ENCODE results near the gene SNX9.

DNA sequence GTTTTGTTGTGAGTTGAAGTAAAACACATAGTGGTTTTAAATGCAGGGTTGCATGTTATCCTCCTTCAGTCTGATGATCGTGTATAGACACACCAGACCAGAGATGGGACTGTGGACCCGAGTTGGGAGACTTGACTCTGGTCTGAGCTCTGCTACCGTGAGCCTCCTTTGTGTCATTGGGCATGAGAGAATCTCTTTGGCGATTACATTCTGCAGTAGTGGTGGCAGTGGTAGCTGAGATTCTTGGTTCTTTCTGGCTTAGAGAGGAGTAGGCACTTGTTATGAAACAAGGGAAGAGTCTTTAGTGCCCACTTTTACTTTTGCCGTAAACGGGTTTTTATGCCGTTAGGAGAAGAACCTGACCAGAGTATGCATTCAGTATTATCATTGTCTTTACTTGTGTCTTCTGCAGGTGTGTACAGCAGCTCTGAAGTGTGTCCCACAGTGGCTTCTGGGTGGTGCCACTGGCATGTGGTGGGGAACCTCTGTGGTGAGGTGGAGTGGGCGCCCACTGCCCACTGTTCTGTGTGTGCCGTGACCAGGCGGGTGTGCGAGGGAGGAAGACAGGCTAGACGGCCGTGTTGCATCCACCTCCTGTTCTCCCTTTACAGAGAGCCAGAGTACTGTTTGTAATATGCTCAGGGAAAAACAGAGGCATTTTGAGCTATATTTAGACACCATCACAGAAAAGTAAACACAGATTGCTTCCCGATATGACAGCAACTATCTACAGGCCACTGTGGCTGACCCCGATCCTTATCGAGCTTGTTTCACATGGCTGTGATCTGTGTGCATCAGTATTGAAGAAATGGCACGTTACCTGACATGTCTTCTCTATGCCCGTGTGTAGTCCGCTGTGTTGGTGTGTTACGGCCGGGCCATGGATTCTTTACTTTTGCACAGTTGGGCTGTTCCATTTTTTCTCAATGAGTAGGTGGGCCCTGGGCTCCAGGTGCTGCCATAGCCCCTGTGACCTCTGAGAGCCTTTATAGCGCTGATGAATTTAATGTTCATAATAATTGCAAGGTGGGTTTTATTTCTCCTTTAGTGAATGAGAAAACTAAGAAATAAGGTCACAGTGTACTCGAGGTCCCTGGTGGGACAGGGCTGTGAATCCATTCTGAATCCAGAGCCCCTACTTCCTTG lies 45.5 kb downstream of the ARID1B start:
- PRO-cap, 5 experiments: peak in 4 of 5 experiments; most common minus-strand start position 607 of the sequence (in 3)
- RAMPAGE, long total RNA, 2 experiments: no peak in any of the 2 experiments
- RRBS: no CpG with 5 or more reads among the region's 23 CpGs

- PRO-cap, 5 experiments: no peak in any of the 5 experiments
- RAMPAGE, long total RNA, 2 experiments: no peak in any of the 2 experiments
- RRBS: no CpG with 5 or more reads among the region's 8 CpGs
Measured at GRCh38 chr6:157029818-157030502, 252.8 kb downstream of the ARID1B start.

DNA sequence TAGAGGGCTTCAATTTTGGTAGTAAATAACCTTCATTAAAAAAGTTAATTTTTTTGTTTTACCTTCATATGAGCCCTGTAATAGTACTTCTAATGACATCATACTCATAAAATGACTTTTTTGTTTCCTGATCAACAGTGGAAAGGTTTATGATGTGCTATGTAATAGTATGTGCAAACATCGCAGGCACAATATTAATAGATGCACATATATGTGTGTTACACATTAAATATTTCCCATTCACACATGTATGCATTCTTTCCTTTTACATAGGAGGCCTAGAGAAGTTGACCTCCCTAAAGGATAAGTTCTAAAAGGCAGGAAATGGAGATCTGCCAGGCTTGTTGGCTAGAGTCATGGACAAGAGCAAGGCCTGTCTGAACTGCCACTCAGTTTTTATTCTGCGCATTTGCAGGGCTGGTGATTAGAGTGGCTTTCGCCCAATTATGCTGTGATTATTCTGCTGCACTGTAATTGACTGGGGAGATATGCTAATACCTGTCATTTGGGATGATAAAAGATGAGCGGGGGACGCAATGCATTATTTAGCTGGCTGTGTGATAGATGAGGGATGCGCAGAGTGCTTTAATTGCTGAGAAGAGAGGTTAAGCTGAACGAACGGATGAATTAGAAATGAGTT lies 272.6 kb downstream of the TMEM242 start:
- PRO-cap, 5 experiments: no peak in any of the 5 experiments
- RAMPAGE, long total RNA, 2 experiments: no peak in any of the 2 experiments
- RRBS: no CpG with 5 or more reads among the region's 8 CpGs

DNA sequence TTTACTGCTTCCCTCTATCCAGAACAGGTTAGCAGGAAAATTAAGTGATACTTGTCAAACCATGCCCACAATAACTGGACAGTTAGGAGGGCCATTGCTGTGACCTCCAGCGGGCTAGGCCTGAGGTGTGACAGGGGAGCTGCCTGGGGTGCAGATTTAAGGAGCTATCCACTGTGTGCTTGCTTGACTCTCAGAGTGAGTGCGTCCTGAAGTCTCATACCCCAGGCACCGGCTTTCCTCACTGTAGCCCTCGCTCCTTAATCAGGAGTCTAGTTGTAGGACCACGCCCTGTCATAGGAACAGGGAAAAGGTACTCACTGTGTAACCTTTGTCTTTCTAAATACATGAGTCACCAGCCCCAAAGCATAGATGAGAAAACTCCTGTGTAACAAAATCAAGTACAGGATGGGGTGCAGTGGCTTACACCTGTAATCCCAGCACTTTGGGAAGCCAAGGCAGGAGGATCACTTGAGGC lies 141.7 kb downstream of the TMEM242 start:
- PRO-cap, 5 experiments: no peak in any of the 5 experiments
- RAMPAGE, long total RNA, 2 experiments: no peak in any of the 2 experiments
- RRBS: no CpG with 5 or more reads among the region's 5 CpGs

GRCh38 chr6:157244074-157244607 lies 79.2 kb downstream of the TMEM242 start:
- PRO-cap, 5 experiments: no peak in any of the 5 experiments
- RAMPAGE, long total RNA, 2 experiments: no peak in any of the 2 experiments
- RRBS: no CpG with 5 or more reads among the region's 4 CpGs

DNA sequence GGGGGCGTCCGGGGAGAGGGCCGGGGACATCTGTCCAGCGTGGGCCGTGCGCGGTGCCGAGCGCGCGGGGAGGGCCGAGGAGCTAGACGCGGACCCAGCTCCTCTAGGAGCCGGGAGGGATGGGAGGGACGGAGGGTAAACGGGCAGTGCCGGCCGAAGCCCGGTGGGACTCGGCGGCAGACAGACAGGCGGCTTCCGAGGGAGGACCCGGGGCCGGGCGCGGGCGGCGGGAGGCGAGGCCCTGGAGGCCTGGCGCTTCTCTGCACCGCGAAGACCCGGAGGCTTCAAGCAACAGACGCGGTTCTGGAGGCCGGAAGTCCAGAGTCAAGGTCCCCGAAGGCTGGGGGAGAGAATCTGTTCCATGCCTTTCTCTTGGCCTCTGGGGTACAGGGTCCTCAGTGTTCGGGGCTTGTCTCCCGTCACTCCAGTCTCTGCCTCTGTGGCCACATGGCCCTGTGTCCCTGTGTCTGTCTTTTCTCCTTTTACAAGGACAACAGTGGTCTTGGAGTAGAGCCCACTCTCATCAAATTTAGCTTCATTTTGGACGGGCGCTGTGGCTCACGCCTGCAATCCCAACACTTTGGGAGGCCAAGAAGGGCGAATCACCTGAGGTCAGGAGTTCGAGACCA lies 48.2 kb downstream of the TMEM242 start:
- PRO-cap, 5 experiments: no peak in any of the 5 experiments
- RAMPAGE, long total RNA, 2 experiments: no peak in any of the 2 experiments
- RRBS: 1% methylated on average over 26 of the region's 46 CpGs

DNA sequence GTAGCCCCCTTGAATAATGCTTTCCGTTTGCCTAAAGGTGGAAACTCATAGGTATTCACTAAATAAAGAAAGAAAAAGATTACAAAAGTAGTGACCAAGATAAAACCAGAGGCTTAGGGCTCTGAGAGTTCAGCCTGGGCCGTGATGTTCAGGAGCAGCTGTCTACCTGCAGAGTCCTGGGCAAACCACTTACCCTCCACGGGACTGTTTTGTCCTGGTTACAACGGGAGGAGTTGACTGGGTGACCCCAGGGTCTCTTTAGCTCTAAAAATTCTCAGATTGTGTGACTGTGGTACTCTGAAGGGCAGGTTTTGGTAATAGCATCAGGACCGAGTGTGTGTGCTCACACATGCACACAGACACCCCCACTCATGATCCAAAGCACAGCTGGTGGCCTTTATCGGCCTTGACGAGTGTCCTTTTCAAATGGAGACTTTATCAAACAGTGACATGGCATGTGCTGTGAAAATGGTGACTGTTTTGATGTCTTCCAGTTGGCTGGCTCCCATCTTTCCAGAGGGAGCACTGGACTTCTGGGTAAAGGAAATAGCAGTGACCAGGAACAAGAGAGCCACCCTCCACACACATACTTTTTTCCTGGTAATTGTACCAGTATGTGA lies 52.5 kb downstream of the ZDHHC14 start:
- PRO-cap, 5 experiments: no peak in any of the 5 experiments
- RAMPAGE, long total RNA, 2 experiments: no peak in any of the 2 experiments
- RRBS: no CpG with 5 or more reads among the region's 7 CpGs

DNA sequence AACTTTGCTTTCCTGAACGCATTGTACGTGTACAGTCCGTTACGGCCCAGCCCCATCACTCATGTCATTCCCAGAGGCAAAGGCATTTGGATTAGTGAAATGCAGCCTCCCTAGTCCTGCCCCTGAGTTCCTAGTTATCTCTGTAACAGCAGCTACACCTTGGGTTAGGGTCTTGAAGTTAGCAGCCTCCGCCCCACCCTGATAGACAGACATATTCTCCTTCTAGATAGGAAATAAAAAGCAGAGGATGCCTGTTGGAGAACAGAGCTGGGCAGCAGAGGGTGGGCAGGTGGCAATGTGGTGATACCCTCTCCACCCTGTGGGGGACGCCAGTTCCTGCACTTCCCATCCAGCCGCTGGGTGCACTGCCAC lies 80.4 kb downstream of the ZDHHC14 start:
- PRO-cap, 5 experiments: no peak in any of the 5 experiments
- RAMPAGE, long total RNA, 2 experiments: no peak in any of the 2 experiments
- RRBS: no CpG with 5 or more reads among the region's 7 CpGs

DNA sequence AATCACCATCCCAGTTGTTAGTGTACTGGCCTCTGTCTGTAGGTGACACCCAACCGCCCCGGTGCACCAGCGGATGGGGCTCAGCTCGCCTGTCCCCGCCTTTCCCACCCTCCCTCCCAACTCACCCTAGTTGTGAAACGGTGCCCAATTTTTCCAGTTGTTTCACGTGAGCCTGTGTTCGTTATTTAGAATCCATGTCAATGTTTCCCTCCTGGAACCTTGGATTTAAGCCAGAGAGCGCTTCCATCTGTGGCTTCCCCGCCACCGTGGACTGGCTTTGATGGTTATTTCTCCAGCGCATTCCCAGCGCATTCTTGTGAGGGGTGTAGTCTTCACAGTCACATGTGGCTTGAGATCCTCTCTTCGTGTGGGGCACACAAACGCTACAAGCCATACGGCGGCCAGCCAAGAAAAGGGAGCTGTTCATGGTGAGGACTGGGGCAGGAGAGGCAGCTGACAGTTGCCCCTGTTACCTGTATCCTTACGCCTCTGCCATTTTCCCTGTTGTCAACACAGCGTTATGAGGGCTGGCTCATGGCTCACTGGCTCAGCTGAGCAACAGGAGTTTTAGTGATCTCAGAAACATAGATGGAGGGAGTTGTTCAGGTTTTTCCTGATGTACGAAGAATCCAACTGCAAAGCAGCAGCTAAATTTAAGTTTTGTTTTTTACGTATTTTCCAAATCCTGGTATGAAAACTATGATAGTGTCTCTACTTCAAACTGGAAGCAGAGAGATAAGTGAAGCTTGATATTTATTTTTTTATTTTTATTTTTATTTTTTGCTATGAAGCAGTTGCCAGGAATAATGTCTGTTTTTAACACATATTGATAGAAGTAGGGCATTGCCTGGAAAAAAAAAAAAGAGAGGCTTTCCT lies 137.8 kb downstream of the ZDHHC14 start:
- PRO-cap, 5 experiments: no peak in any of the 5 experiments
- RAMPAGE, long total RNA, 2 experiments: no peak in any of the 2 experiments
- RRBS: no CpG with 5 or more reads among the region's 21 CpGs

GRCh38 chr6:157666975-157667862 lies 155.8 kb upstream of the SNX9 start:
- PRO-cap, 5 experiments: no peak in any of the 5 experiments
- RAMPAGE, long total RNA, 2 experiments: no peak in any of the 2 experiments
- RRBS: no CpG with 5 or more reads among the region's 8 CpGs

GRCh38 chr6:157752519-157753238 lies 70.4 kb upstream of the SNX9 start:
- PRO-cap, 5 experiments: no peak in any of the 5 experiments
- RAMPAGE, long total RNA, 2 experiments: no peak in any of the 2 experiments
- RRBS: no CpG with 5 or more reads among the region's 12 CpGs

DNA sequence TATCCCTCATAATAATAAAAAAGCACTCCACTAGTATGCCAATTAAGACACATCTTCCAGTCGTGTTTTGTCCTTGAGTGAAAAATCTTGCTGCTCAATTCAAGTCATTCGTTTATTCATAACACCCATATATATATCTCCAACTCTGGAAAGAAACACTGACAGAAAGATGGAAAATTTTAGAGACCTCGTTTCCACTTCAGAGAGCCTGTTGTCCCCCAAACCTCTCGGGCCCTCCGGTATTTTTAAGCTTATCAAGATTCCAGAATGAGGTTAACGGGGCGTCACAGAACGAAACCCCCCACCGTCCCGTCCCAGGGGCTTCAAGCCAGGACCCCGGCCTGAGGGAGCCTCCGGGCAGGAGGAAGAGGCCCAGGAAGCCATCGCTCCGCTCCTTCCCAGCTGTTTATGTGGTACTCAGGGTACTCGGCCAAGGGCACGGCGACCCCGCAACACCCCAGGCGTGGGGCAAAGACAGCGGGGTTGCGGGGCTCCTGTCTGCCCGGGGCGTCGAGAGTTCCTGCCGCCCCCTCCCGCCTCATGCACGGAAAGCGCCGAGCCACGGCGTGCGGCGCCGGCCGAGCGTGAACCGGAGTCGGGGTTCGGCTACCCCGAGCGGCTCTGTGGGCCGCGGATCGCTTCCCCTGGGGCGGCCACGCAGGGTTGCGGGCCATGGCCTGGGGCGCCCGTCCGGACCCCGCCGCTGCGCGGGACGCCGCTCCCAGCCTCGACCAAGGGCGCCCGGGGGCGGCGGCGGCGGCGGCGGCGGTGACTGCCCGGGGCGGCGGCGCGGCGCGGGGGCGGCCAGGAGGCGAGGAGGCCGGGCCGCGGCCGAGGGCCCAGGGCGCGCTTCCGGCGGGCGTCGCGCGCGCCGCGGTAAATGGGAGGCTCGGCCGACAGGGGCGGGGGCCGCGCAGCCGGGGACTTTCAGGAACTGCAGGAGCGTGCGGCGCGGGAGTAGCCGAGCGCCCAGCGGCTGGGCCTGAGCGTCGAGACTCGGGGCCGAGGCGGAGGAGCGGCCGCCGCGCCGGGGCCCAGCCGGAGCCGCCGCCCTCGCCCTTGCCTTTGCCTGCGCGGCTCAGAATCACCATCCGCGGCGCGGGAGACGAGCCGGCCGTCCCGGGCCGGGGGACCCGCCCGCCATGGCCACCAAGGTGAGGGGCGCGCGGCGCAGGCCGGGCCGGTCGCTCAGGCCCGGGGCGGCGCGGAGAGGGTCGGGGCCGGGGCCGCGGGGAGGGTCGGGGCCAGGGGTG lies at the start of gene SNX9:
SNX9 (plus strand) TSS at position 954 of the 1,253 bp plus-strand sequence.
- PRO-cap, 5 experiments: peak in 4 of 5 experiments; most common plus-strand start position 930 of the sequence (in 2); most common minus-strand start position 854 of the sequence (in 2)
- RAMPAGE, long total RNA, 2 experiments: no peak in any of the 2 experiments
- RRBS: 3% methylated on average over 97 of the region's 146 CpGs

GRCh38 chr6:157863318-157864376 lies 40.6 kb downstream of the SNX9 start:
- PRO-cap, 5 experiments: no peak in any of the 5 experiments
- RAMPAGE, long total RNA, 2 experiments: no peak in any of the 2 experiments
- RRBS: no CpG with 5 or more reads among the region's 12 CpGs

GRCh38 chr6:157872183-157872932 lies 49.3 kb downstream of the SNX9 start:
- PRO-cap, 5 experiments: no peak in any of the 5 experiments
- RAMPAGE, long total RNA, 2 experiments: no peak in any of the 2 experiments
- RRBS: no CpG with 5 or more reads among the region's 7 CpGs

DNA sequence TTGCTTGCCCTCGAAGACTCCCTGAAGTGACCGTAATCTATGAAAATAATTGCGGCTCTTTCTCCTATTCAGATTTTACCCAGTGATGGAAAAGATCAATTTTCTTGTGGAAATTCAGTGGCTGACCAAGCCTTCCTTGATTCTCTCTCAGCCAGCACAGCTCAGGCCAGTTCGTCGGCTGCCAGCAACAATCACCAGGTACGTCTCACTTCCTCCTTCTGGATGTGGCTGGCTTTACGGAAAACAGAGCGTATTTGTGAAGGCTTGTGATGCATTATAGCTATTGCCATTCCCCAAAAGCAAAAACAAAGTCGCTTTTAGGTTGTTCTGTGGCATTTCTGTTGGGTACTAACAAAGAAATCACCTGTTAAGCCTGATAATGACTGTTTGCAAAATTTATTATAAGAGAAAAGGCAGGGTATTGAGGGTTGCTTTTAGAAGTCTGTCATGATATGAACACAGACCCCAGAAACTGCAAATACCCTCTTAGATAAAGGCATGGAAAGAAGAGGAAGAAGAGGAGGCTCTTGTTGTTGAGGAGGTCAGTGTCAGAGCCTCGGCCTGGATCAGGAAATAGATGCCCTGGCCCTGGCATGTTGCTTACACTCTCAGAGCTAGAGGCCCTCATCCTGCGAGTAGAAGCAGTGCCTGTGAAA lies 52.1 kb downstream of the SNX9 start:
- PRO-cap, 5 experiments: no peak in any of the 5 experiments
- RAMPAGE, long total RNA, 2 experiments: no peak in any of the 2 experiments
- RRBS: no CpG with 5 or more reads among the region's 11 CpGs

DNA sequence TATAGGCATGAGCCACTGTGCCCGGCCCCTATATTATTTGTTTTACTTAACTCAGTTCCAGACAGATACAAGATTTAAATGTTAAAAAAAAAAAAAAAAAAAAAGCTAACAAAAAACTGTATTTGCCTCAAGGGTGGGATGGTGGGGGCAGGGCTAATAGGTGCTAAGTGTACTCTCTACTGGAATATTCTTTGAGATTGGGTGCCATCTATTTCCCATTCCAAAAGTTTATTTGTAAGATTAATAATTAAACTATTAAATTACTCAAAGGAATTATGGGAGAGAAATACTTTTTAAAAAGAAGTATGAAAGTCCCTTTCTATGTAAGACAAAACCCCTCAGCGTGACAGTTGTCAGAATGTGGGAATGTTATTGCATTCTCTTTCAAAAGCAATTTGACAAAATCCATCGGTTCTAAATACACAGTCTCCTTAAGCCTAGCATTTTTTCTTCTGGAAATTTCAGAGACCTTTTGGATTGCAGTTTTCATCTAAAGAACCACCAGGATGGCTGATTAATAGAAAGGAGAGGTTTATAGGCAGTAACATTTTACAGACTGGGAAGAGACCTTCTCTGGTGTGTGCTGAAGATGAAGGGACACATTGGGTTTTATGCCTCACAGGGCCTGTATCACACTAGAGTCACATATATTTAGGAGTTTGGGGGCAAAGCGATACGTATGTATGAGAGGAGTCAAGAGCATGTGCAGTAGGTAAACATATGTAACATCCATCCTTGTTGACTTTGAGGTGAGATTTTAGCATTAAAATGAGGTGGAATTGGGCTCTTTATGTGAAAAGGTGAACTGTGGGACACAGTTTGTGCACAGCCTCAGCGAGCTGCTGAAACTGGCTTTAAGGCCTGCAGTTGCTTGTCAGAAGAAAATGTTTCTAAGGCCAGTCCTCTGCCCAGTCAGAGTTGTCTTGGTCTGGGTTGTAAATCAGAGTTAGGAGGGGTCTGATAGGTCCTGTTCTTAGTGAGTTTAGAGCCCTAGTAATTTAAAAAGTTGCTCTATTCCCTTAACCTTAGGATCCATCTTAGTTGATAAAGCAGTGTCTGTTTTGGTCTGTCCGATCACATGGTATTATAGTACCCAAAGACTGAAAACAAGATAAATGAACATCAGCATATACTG lies 71.7 kb downstream of the SNX9 start:
- PRO-cap, 5 experiments: no peak in any of the 5 experiments
- RAMPAGE, long total RNA, 2 experiments: no peak in any of the 2 experiments
- RRBS: no CpG with 5 or more reads among the region's 7 CpGs

- PRO-cap, 5 experiments: no peak in any of the 5 experiments
- RAMPAGE, long total RNA, 2 experiments: no peak in any of the 2 experiments
- RRBS: no CpG with 5 or more reads among the region's 11 CpGs
Measured at GRCh38 chr6:157896785-157897584, 73.9 kb downstream of the SNX9 start.

GRCh38 chr6:157980886-157981310 lies 765 bp upstream of the SYNJ2 start:
- PRO-cap, 5 experiments: no peak in any of the 5 experiments
- RAMPAGE, long total RNA, 2 experiments: no peak in any of the 2 experiments
- RRBS: 32% methylated on average over 5 of the region's 29 CpGs

DNA sequence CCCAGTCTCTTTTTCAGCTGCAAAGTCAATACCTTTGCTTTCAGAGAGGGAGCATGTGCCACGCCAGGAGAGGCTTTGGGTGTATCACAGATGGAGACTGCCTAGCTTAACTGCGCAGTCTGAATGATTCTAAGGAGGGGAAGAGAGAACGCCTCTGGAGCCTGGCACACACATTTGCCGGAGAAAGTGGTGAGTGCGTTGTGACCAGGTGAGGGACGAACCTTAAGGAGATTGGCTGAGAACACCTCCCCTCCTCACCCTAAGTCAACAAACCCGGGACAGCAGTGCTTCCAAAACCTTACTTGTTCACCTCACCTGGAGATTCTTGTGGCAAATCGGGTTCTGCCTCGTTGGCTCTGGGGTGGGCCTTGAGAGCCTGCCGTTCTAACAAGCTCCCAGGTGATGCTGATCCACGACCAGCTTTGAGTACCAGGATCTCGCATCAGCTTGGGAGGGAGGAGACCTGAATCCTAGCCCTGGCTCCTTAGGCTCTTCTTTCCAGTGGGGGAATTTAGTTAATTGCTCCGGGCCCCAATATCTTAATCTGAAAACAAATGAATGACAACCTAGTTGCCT lies 9.4 kb downstream of the SYNJ2 start:
- PRO-cap, 5 experiments: no peak in any of the 5 experiments
- RAMPAGE, long total RNA, 2 experiments: no peak in any of the 2 experiments
- RRBS: 83% methylated on average over 3 of the region's 13 CpGs

DNA sequence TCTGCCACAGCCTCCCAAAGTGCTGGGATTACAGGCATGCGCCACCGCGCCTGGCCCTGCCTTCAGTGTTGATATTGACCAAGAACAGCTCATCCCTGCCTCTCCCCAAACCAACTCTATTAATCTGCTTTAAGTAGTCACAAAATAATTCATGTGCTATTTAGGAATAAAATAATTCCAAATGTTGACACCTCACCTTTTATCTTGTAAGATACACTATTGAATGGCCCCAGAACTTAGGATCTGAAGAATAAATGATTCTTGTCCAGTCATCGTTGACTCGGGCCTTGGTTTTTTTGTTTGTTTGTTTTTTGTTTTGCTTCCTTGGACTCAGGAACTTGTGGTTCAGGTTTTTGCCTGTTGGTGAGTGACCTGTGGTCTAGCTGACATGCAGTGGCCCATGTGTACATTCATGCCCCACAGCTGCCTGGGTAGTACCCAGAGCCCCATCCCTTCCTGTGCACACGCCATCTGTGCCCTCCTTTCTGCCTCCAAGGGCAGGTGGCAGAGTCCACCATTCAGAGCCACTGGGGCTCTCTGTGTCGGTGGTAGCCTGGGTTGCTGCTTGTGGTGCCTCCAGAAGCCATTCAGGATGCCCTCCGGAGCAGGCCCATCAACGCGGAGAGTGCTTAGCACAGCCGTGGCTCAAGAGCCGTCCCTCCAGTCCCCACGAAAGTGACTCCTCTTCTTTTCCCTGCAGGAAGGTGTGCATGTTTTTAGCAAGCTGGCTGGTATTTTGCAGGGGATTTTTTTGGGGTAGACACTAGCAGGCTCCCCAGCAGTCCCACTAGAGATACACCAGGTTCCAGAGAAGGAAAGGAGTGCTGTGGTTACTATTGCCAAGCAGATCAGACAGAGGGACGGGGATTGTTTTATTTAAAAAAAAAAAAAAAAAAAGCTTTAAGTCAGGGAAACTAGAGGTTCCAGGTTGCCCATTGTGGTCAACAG lies 85.9 kb downstream of the SYNJ2 start:
- PRO-cap, 5 experiments: no peak in any of the 5 experiments
- RAMPAGE, long total RNA, 2 experiments: no peak in any of the 2 experiments
- RRBS: no CpG with 5 or more reads among the region's 14 CpGs

Data from liver (tissue), 9 donors.